ENCODE data around the genes FNTB and CCDC196.

DNA sequence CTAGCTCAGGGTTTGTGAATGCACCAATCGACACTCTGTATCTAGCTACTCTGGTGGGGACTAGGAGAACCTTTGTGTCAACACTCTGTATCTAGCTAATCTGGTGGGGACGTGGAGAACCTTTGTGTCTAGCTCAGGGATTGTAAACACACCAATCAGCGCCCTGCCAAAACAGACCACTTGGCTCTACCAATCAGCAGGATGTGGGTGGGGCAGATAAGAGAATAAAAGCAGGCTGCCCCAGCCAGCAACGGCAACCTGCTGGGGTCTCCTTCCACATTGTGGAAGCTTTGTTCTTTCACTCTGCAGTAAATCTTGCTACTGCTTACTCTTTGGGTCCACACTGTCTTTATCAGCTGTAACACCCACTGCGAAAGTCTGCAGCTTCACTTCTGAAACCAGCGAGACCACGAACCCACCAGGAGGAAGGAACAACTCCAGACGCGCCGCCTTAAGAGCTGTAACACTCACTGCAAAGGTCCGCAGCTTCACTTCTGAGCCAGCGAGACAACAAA lies 45.5 kb upstream of the PLEKHG3 start:
- RRBS = no CpG with 5 or more reads among the region's 12 CpGs
CAGE:
- cytosol, long polyA plus RNA = no peak
- long polyA plus RNA = no peak
- nucleus, long polyA plus RNA = no peak

DNA sequence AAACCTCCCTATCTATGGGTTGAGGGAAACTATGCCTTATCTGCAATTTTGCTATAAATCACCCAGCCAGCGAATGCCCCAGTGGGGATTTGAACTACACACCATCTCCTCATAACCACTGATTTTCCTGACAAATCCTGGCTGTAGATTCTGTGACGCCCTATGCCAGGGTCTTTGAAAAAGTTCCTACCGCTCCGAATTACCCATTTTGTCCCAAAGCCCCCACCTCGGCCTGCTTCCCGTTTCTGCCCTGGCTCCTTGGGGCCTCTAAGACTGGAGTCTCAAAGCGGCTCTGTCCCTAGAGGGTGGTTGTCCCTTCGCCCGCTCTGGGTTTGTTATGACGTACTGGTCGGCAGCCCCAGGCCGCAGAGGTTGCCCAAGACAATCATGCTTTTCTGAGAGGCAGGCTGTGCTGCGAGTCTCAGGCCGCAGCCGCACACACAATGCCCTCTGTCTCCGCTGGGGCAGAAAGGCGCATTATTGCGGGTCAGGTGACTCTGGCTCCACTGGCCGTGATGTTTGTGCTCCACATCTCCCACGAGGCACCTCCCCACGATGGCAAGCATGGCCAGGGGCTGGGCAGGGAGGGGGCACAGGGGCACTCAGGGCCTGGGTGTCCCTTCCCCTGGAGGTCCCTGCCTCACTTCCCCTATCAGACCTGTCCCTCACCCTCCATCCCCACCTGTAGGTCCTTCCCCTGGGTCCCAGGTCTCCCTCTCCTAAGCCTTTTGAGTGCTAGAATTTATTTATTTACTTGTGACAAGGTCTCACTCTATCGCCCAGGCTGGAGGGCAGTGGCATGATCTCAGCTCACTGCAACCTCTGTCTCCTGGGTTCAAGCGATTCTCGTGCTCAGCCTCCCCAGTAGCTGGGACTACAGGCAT lies 21.0 kb upstream of the PLEKHG3 start:
- RRBS = no CpG with 5 or more reads among the region's 24 CpGs
CAGE:
- cytosol, long polyA plus RNA = no peak
- long polyA plus RNA = no peak
- nucleus, long polyA plus RNA = no peak

DNA sequence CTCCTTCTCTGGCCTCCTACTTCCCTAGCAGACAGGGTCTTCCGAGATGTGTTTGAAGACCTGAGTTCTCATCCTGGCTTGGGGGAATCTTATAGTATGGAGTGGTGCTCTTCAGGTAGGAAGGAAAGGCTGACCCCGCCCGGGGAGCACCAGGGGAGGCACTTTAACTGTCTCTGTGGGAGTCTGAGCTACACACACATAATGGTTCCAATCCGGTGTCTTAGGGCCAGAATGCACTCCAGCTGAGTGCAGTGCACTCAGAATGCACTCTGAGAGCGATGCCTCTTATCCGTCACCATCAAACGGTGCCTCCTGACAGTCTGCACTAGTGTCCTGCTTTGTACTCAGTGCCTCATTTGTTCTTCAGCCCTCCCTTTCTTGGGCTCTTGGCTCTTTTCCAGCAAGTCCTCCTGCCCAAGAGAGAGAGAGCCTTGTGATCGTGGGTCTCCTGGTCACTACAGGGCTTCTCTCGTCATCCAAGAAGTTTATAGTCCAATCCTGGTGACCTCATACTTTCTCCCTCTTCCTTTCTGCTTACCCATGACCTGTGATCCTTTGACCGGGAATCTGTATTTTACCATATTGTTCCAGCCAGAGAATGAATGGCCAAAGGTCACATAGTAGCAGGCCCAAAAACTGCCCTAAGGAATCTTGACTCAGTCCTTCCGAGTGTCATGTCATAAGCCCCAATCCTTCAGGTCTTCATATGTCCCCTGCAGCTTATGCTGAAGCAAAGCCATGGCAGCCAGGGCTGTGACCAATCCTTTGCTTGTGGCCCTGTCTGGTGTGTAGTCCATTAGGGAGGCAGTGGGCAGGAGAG lies 20.0 kb downstream of the PLEKHG3 start:
- RRBS = 62% methylated on average over 2 of the region's 11 CpGs
CAGE:
- cytosol, long polyA plus RNA = no peak
- long polyA plus RNA = no peak
- nucleus, long polyA plus RNA = no peak

DNA sequence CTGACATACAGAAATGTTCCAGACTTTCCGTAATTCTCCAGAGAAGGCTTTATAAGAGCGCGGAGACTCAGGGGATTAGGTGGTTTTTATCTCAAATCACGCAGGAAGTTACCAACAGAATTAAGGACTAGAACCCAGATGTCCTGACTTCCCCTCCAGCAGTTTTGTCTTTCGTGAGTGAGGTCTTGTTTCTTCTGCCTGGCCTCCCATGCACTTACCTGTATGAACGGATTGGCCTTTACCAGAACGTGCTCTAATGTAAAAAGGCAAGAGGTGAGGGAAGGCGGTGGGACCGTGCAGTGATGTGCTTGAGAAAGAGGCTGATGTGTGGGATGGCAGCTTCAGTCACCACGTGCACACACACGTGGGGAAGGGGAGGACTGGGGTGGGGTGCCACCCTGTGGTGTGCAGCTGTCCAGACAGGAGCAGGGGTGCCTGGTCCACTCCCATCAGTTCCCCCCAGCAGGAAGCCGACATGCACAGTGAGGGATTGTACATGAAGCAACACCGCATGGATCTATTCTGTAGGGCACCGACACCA lies 59.4 kb downstream of the PLEKHG3 start:
- RRBS = no CpG with 5 or more reads among the region's 14 CpGs
CAGE:
- cytosol, long polyA plus RNA = no peak
- long polyA plus RNA = no peak
- nucleus, long polyA plus RNA = no peak

- RRBS = no CpG with 5 or more reads among the region's 8 CpGs
CAGE:
- cytosol, long polyA plus RNA = no peak
- long polyA plus RNA = no peak
- nucleus, long polyA plus RNA = no peak
Measured at GRCh38 chr14:64841044-64841773, 38.5 kb downstream of the SPTB start.

DNA sequence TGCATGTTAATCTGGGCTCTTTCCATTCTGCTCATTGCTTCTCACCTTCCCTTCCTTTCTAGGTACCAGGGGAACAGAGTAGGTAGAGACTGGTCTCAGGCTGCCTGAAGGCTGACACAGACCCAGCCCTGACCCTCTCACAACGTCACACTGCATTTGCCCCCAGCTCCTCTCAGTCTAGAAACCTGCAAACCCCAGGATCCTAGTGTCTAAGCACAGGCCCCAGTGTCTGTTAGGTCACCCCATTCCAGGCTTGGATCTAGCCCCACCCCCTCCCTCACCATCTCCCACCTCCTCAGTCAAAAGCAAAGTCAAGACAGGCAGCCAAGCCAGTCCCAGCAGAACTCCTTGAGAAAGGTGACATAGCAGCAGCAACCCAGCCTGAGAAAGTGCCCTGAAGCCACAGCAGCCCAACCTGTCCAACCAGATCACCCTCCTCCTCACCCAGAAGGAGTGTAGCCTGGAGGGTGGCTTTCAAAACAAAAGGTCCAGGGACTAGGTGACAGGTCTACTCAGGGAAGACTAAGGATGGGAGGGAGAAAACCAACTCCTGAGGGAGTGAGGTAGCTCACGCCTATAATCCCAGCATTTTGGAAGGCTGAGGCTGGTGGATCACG lies 5.3 kb downstream of the RAB15 start:
- RRBS = no CpG with 5 or more reads among the region's 3 CpGs
CAGE:
- cytosol, long polyA plus RNA = no peak
- long polyA plus RNA = no peak
- nucleus, long polyA plus RNA = no peak

GRCh38 chr14:64986574-64987754 lies at the start of gene FNTB:
FNTB (plus strand) TSS chr14:64986895.
- RRBS = 2% methylated on average over 6 of the region's 73 CpGs
CAGE:
- cytosol, long polyA plus RNA = no peak
- long polyA plus RNA = no peak
- nucleus, long polyA plus RNA = no peak

DNA sequence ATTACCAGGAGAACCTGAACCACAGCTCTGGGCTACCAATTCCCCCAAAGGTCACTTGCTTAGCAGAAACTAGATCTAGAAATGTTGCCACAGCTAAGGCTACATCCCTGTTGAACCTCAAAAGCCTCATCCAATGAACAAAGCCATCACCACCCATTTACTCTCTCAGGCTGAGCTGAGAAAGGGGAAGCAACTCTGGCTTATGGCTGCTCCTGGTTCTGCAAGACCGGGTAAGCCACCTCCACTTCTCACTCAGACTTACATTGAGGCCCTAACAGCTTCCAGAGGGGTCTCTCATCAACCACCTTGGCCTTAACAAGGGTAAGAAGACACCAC lies 27.6 kb downstream of the MAX start:
- RRBS = no CpG with 5 or more reads among the region's 1 CpG
CAGE:
- cytosol, long polyA plus RNA = no peak
- long polyA plus RNA = no peak
- nucleus, long polyA plus RNA = no peak

DNA sequence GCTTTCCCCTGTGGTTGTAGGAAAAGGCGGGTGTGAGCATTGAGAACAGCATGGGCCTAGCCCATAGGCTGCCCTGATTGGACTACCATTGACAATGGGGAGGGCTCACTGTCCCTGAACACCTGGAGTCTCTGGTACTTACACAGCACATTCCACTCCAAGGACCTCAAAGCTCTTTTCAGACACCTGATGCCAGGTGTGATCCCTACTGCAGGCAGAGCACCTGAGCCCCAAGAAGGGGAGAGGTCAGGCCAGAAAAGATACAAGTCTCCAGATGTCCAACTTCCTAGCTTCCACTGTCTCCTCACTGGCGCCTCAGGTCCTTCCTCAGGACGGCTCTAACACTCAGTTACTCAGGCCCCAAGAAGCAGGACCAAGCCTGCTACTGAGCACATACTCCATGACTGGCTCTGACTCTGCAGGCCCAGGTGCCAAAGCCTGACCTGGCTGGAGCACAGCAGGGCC lies 24.9 kb downstream of the MAX start:
- RRBS = no CpG with 5 or more reads among the region's 3 CpGs
CAGE:
- cytosol, long polyA plus RNA = no peak
- long polyA plus RNA = no peak
- nucleus, long polyA plus RNA = no peak

GRCh38 chr14:65077886-65078227 lies 24.5 kb downstream of the MAX start:
- RRBS = no CpG with 5 or more reads among the region's 7 CpGs
CAGE:
- cytosol, long polyA plus RNA = no peak
- long polyA plus RNA = no peak
- nucleus, long polyA plus RNA = no peak

DNA sequence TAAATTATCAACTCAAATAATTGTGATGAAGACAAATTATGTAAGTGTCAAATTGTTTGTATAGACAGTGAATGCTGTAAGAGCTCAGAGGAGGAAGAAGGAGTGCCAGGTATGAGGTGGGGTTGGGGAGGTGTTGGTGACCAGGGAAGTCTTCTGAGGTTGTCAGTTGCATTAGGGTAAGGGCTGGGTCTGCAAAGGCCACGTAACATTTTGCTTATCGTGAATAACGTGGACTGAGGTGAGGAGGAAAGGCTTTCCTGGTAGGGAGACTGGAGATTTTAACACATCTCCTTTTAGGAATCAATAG lies 2.5 kb upstream of the MAX start:
- RRBS = no CpG with 5 or more reads among the region's 3 CpGs
CAGE:
- cytosol, long polyA plus RNA = no peak
- long polyA plus RNA = no peak
- nucleus, long polyA plus RNA = no peak

GRCh38 chr14:65210055-65210447 lies 107.7 kb upstream of the MAX start:
CAGE:
- cytosol, long polyA plus RNA = no peak
- long polyA plus RNA = no peak
- nucleus, long polyA plus RNA = no peak

GRCh38 chr14:65231288-65232198 lies 129.2 kb upstream of the MAX start:
- RRBS = no CpG with 5 or more reads among the region's 8 CpGs
CAGE:
- cytosol, long polyA plus RNA = no peak
- long polyA plus RNA = no peak
- nucleus, long polyA plus RNA = no peak

DNA sequence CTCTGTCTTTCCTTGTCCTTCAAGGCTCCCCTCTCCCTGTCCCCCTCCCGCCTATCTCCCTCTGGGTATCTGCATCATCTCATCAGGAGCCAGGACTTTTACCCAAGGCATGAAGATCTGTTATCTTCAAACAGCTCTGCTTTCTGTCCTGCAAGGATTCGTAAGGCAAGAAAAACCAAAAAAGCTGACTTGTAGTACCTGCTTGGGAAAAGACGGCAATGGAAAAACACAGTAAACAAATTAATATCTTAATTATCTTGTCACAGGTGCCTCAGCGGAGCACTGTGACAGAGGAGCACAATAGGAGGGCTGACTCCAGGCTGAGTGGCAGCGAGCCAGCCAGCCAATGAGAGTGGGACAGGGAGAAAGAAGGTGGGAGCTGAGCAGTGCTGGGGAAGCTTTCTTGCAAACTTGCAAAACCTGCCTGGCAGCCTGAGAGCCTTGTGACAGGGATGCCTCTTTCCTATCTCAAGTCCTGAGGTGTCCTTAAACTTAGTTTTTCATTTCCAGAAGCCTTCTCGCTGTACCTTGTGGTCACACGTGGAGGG lies 153.1 kb upstream of the MAX start:
- RRBS = no CpG with 5 or more reads among the region's 7 CpGs
CAGE:
- cytosol, long polyA plus RNA = no peak
- long polyA plus RNA = no peak
- nucleus, long polyA plus RNA = no peak

- RRBS = no CpG with 5 or more reads among the region's 1 CpG
CAGE:
- cytosol, long polyA plus RNA = no peak
- long polyA plus RNA = no peak
- nucleus, long polyA plus RNA = no peak
Measured at GRCh38 chr14:65353006-65353441, 59.5 kb upstream of the FUT8 start.

DNA sequence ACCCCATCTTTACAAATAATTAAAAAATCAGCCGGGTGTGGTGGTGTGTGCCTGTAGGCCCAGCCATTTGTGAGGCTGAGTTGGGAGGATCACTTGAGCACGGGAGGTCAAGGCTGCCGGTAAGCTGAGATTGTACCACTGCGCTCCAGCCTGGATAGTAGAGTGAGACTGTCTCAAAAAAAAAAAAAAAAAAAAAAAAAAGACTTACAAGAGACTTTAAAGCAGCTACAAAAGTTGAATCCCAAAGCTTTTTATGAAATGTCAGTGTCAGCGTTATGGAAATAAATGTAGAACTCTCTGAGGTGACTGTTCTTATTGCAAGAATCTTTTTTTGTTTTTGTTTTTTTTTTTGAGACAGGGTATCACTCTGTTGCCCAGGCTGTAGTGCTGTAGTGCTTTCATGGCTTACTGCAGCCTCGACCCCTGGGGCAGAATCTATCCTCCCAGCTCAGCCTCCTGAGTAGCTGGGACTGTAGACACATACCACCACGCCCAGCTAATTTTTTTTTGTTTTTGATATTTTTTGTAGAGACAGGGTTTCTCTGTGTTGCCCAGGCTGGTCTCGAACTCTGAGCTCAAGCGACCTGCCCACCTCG lies 17.3 kb downstream of the FUT8 start:
- RRBS = no CpG with 5 or more reads among the region's 10 CpGs
CAGE:
- cytosol, long polyA plus RNA = no peak
- long polyA plus RNA = no peak
- nucleus, long polyA plus RNA = no peak

- RRBS = no CpG with 5 or more reads among the region's 1 CpG
CAGE:
- cytosol, long polyA plus RNA = no peak
- long polyA plus RNA = no peak
- nucleus, long polyA plus RNA = no peak
Measured at GRCh38 chr14:65846409-65846837, 433.9 kb downstream of the FUT8 start.

DNA sequence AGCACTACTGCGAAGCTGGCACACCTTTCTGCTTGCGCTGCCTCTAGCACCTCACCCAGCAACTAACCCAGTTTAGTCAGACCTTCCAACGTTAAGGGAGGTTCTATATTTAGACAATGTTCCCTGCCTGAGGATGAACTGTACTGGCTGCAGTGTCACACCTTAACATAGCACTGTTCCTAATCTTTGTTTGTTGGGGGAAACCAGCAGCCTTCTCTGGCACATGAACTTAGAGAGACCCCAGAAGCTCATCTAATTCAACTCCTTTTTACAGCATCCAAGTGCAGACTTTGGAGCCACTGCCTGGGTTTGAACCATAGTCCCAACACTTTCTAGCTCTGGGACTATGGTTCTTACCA lies 60.6 kb upstream of the CCDC196 start:
- RRBS = no CpG with 5 or more reads among the region's 3 CpGs
CAGE:
- cytosol, long polyA plus RNA = no peak
- long polyA plus RNA = no peak
- nucleus, long polyA plus RNA = no peak

- RRBS = no CpG with 5 or more reads among the region's 2 CpGs
CAGE:
- cytosol, long polyA plus RNA = no peak
- long polyA plus RNA = no peak
- nucleus, long polyA plus RNA = no peak
Measured at GRCh38 chr14:66486008-66486752, at the start of gene CCDC196. CCDC196 (plus strand) TSS chr14:66486371.

GRCh38 chr14:66649308-66650123 lies 141.6 kb downstream of the GPHN start:
- RRBS = no CpG with 5 or more reads among the region's 6 CpGs
CAGE:
- cytosol, long polyA plus RNA = no peak
- long polyA plus RNA = no peak
- nucleus, long polyA plus RNA = no peak